ENCODE data around the genes CDC123, CCDC3 and PHYH.

- RRBS: 4% methylated on average over 6 of the region's 43 CpGs
These were observed at the start of gene CDC123 for GRCh38 chr10:12196031-12196911. Gene CDC123, plus strand, starts transcription at chr10:12196188.

DNA sequence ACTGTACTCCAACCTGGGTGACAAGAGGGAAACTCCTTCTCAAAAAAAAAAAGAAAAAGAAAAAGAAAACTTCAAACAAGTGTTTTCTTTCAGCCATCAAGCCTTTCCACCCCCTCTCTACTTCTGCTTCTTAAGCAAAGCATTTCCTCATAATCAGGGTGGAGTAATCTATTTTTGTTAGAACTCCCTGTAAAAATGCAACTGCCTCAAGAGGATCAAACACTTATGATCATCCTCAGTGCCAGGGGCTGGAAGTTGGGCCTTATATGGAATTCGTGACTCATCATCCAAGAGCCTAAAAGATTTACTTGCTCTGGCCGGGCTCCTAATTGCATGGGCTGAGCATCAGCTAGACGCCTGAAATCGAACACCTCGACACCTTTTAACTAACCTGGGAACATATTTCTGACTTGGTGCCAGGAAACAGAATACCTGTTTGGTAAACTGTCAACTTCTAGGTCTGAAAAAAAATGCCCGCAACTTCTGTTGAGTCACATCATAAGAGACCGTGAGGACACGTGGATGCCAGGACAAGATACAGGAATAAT is 74.9 kb downstream of the CDC123 start:
- RRBS: no CpG with 5 or more reads among the region's 8 CpGs

GRCh38 chr10:12560146-12560747 is 210.9 kb downstream of the CAMK1D start:
- RRBS: no CpG with 5 or more reads among the region's 17 CpGs

DNA sequence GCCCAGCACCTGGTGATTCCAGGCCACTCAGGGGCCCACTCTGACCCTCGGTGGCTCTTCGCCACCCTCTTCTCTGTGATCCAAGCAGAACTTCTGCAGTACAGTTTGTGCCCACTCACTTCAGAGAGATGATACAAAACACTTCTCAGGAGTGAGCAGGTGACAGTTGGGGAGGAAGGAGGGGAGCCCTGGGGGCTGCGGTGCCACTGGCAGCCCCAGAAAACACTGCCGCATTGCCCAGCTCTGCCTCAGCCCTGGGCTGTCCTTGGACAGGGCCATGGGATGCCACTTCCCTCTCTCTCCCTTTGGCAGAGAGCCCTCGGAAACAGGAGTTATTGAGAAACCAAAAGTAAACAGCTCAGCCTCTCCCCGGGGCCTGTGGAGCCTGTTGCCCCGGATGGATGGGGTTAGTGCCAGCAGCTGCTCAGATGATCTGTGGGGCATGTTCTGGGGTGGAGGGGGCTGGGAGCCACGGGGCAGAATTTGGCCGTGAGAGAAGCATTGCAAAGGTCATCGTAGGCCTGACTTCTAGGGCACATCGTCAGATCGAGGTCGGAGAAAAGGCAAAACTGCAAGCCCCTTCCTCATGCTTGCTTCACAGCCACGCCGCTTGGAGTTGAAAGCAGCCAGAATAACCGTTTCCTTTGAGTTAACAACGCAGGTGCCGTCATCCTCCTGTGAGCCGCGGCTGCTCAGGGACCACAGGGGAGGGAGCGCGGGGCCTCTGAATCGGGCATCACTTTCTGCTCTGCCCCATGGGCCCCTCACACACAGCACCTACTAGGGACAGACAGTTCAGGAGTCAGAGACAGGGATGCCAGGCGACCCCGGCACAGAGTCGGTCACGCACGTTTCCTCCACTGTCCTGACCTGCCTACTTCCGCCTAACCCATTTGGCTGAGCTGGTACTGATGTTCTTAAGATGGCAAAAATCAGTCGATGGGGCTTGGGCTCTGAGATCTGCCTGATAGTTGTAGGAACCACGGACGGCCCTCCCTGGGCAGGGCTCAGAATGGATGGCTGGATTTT is 256.5 kb downstream of the CAMK1D start:
- RRBS: no CpG with 5 or more reads among the region's 32 CpGs

GRCh38 chr10:12615304-12615606 is 265.9 kb downstream of the CAMK1D start:
- RRBS: no CpG with 5 or more reads among the region's 4 CpGs

DNA sequence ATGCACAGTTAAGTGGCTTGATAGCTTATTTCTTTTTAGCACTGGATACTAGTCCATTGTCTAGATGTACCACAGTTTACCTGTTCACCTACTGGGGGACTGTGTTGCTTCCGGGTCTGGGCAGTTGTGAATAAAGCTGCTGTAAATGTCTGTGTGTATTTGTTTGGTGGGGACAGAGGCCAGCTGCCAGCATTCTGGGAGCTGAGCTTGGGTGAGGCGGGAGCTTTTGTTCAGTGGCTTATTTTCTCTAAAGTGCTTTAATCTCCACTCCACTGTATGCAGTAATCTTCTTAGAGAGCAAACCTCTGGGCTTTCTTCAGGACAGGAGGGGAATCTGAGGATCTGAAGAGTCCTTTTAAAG is 279.6 kb downstream of the CAMK1D start:
- RRBS: no CpG with 5 or more reads among the region's 2 CpGs

- RRBS: no CpG with 5 or more reads among the region's 9 CpGs
These were observed 231.9 kb downstream of the CCDC3 start for GRCh38 chr10:12769519-12770153.

DNA sequence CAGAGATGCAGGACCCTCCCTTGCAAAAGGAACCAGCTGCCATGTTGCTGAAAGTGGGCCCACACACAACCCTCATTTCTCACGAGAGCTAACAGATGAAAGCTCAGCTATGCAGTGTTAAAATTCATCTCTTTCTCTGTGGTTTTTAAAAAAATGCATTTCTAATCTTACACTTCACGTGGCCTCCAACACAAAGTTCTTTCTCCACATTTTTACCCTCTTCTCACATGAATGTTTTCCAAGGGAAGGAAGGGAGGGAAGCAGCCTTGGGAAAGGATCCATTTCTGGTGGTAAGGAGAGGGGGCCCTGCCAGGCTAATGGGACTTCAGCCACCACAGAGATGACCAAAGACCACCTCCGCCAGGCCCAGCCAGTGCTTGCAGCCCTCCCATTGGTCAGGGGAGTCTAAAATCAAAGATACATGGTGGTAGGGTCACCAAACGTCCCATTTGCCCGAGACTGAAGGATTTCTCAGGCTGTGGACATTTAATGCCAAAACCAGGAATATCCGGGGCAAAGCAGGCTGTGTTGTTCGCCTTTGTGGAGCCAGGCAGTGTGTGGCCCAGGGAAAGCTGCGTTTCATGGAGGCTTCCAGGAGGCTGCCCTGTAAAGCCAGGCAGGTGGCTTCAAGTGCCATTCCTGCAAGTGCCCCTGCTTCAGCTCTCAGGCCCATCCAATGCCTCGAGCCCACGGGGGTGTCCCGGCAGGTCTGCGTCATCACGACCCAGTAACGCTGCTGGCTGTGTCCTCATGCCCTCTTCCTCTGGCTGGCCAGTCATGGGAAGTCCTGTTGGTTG is 171.3 kb downstream of the CCDC3 start:
- RRBS: no CpG with 5 or more reads among the region's 14 CpGs

GRCh38 chr10:12844902-12845429 is 156.5 kb downstream of the CCDC3 start:
- RRBS: no CpG with 5 or more reads among the region's 10 CpGs

DNA sequence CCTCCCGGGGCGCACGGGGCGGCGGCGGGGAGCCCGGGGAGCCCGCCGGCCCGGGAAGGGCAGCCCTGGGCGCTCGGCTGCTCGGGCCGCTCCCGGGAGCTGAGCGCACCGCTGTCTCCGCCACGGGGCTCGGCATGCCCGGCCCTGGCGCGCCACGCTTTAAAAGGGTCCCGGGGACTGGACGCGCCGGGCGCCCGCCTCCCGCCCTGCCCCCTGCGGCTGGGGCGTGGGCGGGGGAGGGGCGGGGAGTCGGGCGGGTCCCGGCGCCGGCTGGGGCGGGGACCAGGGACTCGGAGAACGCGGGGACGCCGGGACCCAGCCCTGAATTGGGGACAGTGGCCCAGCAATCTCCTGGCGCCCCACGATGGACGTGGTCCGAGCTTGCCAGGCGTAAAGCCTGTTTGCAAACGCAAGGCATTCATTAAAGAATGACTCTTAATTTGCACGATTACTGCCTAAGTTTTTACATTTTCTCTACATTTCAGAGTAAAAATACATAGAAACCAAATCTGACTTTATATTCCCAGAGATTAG is at the start of gene CCDC3:
CCDC3 (minus strand) TSS at position 136 of the 534 bp plus-strand sequence.
- RRBS: 2% methylated on average over 29 of the region's 53 CpGs

GRCh38 chr10:13173665-13174075 is 12.3 kb downstream of the MCM10 start:
- RRBS: no CpG with 5 or more reads among the region's 1 CpG

GRCh38 chr10:13299984-13300428 is at the start of gene PHYH:
Gene PHYH, minus strand, starts transcription at chr10:13300064.
- RRBS: under 1% methylated on average over 18 of the region's 38 CpGs

DNA sequence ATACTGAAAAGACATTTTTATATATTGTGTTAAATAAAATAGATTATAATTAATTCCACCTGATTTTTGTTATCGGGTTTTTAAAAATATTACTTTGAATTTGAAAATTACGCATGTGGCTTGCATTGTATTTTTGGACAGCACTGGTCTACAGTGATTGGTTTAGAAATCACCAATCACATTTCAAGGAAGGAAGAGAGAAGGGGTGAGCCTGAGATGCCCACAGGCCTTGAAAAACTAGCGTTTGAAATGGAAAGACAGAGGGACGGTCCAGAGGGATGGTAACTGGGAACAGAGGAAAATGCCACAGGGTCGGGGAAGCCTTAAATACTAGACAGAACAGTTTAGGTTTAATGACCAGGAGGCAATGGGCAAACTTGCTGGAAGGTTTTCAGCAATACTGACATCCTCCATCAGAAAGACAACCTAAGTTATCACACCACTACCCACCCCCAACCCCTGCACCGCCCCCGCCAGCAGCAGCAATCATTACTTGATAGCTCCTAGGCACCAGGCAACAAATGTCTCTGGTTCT is 7.0 kb downstream of the SEPHS1 start:
- RRBS: no CpG with 5 or more reads among the region's 7 CpGs

GRCh38 chr10:13349793-13350336 is 1.8 kb upstream of the SEPHS1 start:
- RRBS: 57% methylated on average over 9 of the region's 21 CpGs

DNA sequence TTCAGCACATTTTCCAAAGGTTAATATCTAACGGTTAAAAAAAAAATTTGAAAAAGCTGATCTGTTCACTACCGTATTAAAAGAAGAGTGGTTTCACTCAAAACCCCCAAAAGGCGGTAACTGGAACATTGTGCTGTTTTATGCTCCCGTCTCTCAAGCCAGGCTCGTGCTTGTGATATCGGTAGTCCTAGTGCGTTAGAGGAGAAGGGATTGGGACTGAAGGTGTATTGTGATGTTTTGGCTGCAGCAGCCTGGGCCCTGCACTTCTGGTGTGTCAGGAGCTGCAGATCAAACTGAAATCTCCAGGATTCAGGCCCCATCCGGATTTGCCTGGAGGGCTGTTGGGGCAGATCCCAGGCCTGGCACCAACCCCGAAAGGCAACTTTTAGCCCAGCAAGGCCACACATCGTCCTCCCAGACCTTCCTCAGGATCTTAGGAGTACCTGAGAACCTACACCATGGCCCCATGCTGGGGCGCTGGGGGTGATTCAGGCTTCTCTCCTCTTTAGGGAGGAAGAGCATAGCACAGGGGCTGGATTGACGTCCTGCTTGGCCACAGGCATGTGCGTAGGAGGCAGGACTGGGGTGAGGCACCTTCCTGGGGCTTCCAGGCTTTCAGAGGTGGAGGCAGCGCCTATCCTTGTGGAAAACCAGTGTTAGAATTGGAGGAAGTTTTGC is 61.7 kb upstream of the SEPHS1 start:
- RRBS: no CpG with 5 or more reads among the region's 14 CpGs

DNA sequence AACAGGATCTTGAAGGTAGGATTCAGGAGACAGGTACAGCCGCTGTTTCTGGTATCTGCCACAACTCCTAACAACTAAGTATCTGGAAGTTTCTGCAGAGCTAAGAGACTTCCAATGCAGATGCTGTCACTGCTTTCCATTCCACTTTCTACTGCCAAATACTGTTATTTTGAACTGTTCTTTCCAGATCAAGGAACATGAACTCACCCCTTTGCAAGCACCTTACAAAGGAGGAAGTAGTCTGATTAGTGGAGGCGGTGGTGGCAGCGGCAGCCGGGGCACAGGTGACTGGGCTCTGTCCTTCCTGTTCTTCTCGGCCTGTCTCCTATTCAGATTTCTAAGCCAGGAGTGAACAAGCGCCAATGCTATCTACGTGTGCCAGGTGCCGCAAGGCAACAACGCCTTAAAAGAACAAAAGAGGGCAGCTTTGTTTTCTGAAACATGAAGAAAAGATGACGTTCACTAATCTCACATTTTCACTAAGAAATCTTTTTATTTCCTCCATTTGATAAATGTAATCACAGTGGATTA is 44.9 kb downstream of the BEND7 start:
- RRBS: no CpG with 5 or more reads among the region's 10 CpGs

- RRBS: no CpG with 5 or more reads among the region's 13 CpGs
These were observed 118.2 kb downstream of the PRPF18 start for GRCh38 chr10:13705021-13705404.

DNA sequence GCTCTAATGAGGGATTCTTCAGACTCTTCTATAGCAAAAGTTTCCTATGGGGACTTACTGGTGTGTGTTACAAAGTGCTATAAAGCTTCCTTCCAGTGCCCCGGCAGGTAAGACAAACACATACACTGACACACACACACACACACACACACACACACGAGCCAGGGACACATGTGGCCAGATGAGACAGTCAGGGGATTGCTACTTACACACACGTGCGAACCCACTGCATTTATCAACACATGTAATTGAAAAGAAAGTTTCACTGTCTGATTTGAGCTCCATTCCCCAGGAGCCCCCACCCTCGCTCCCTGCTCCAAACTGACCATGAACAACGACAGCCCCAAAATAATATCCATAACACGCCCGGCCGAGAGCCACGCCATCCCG is 119.9 kb downstream of the PRPF18 start:
- RRBS: no CpG with 5 or more reads among the region's 11 CpGs

DNA sequence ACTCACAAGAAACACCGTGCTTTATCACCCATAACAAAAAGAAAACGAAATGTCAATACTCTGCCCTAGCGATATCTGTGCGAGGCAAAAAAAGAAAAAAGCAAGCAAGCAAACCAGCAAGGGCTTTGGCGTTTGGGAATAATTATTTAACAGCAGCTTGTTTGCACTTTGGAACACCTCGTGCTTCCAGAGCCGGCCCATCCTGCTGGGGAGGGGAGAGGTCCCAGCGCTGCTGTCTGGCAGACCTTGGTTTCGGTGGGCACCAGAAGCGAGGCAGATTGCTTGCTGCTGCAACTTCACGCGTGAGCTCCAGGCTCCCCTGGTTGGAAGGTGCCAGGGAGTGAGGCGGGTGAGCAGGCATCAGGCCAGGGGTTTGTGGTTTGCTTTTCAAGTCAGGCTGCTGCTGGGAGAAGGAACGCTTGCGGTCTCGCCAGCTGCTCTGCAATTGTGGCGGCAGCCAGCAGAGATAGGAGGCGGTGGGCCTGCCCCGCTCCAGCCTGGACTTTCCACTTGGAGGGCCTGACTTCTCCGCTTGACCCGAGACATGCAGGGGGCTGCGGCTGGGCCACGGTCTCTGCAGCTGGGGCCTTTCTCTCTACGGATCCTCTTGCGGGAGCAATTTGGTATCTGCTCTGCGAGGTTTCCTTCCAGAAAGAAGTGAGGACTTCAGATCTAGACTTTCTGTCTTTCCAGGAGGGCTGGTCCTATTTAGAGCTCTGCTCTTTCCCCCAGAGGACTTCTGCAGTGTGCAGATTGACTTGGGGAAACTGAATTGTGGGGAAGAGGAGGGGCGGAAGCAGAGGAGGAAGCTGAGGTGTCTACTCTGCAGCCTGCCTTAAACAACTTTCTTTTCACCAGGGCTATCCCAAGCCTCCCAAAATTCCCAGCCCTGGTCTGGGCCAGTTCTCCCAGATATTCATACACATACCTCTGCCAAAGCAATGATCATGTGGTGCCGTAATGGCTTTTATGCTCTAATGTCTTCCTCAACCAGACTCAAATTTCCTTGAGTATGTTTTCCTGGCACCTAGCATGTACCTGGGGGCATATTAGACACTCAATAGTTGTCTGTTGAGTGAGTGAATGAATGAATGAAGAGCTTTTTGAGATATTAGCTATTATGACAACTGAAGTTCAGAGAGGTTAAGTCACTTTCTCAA is 131.5 kb downstream of the PRPF18 start:
- RRBS: no CpG with 5 or more reads among the region's 28 CpGs

DNA sequence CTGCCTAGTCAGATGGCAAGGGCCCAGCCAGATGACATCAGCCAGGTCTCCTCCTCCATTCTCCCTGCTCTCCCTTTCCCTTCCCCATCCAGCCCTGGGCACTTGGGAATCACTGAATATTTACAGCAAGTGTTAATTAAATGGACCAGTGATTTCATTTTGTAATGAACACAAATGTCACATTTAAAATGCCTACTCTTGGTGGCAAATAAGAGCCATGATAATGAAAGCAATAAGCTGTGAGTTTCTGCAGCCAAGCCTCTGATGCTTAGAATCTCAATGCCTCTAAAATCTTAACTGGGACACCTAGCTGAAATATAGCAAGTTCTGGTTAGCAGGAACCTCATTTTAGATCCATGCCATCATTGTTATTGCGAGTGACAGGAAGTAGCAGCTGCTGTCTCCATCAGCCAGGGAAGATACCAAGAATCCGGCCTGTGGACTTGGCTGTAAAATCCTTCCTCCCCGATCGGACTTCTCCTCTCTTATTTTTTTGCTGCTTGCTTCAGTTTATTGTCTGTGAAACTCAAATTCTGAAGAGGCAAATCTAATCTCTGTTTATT is 202.2 kb downstream of the PRPF18 start:
- RRBS: no CpG with 5 or more reads among the region's 4 CpGs